Mesenchymal stem cell of Wharton's jelly (primary cell): ENCODE measurements around the genes KIF13A, NHLRC1 and E2F3.

DNA sequence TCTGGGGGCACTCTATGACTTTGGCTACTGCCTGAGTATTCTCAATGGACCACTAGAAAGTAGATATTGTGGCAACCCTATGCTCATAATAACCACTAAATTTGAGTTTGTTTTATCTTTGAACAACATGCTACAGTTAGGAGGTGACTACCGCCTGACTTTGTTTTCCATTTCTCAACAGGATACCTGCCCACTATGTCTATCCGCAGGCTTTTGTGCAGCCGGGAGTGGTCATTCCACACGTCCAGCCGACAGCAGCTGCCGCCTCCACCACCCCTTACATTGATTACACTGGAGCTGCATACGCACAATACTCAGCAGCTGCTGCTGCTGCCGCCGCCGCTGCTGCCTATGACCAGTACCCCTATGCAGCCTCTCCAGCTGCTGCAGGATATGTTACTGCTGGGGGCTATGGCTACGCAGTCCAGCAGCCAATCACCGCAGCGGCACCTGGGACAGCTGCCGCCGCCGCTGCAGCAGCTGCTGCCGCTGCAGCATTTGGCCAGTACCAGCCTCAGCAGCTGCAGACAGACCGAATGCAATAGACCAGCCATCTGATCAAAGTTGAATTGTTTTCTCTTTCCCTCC is 10.5 kb downstream of the RBM24 start:
- CAGE, long polyA plus RNA, result no peak

DNA sequence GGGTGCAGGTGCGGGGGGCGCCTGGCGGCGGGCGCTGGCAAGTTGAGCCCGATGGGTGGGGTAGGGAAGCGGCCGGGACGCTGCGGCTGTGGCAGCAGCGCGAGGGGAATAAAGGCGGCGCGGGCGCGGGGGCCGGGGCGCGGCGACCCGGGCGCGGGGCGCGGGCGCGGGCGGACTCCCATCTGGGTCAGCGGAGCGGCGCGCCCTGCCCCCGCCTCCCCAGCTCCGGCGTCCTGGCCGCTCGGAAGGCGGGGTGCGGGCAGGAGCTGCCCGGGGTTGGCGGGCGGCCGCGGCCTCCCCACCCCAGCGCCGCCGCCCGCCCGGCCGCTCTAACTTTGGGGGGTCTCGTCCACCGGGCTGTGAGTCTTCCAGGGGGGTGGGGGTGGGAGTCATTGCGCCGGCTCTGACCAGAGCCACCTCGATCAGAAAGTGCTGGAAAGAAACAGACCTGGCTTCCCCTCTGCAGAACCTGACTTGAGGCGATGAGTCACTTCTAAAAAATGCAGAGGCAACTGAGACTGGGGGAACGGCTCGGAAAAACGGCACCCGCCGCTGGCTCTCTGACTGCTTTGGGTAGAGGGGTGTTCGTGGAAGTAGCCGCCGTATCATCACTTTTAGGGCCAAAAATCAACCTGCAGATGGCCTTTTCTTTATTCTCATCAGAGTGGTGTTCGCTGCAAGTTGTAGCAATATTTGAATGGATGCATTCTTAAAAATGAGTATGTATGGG is 561 bp downstream of the CAP2 start:
- CAGE, long polyA plus RNA, result no peak

GRCh38 chr6:17744410-17744913 is 37.7 kb upstream of the NUP153 start:
- CAGE, long polyA plus RNA, result no peak

GRCh38 chr6:17930231-17931112 is 57.0 kb downstream of the KIF13A start:
- CAGE, long polyA plus RNA, result no peak

GRCh38 chr6:17987375-17987996 is at the start of gene KIF13A:
Gene KIF13A (minus strand): TSS chr6:17987635.
- CAGE, long polyA plus RNA, result no peak

GRCh38 chr6:18122157-18122956 is at the start of gene NHLRC1:
Gene NHLRC1 (minus strand): TSS chr6:18122677.
- CAGE, long polyA plus RNA, result start-site peak on the minus strand at chr6:18122616-18122652, 38 and 17 reads in 2 replicates

GRCh38 chr6:18257825-18258429 is 6.4 kb downstream of the DEK start:
- CAGE, long polyA plus RNA, result no peak

- CAGE, long polyA plus RNA, result no peak
Observed at GRCh38 chr6:18445295-18445801, 58.2 kb downstream of the RNF144B start.

DNA sequence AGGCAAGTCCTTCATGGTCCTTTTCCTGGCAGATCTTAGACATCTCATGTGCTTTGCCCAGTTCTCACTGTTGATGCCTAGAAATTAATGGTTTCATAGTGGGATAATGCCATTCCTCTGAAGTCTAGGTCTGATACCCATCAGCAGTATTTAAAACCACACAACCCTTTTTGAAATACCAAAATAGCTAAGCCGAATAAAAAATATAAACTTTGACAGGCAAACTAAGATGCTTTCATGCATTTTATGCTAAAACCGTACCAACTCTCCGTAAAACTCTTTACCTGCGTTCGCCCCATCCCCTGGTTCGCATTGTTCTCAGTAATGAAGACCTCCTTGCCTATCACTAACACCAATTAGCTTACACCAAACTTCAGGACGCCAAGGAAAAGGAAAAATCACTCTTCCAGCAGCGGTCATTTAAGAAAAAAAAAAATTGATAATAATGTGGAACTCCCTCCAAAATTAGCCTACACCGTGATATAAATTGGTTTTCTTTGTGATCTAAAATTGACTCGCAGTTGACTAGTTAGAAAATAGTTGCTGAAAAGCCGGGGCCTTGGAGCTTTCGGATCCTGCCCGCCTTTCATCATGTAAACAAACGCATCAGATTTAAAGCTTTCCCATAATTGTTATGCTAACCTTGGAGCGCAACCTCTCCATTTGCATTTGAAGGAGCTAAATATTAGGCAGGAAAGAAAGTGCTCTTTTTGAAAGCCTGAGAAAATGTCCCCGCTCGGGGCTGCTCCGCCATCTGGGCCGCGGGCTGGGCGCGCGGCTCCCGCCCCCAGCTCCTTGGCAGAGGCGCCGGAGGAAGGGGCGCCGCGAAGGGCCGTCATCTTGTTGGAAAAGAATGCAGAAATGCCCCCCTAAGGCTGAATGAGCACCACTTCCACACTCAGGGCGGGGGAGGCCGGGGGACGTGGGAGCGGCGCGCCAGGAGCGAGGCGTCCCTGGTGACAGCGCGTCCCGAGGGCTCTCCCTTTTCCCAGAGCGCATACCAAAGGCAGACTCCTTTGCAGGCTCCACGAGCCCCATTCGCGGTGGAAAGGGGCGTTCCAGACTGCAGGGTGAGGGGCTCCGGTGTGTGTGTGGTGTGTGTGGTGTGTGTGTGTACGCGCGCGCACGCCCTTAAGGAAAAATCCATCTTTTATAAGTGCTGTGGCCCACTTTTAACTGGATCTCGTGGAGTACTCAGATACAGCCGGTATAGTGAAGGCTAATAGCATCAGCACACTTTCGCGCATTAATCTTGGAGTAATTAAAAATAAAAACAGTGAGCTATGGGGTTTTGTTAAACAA is 145.8 kb upstream of the ID4 start:
- CAGE, long polyA plus RNA, result no peak

DNA sequence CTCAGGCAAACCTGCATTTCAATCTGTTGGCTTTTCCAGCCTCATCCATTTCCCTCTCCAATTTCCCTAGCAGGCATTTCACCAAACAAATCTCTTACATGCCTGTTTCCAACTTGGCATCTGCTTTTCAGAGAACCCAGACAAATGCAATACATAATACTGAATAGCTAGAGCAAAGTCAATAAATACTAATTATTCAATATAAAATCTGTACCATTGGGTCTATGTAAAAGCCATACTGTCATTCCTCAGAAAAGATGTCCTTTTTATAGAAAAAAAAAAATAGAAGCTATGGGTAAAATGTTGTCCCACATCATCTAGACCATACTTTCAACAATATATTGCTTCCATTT is 78.2 kb downstream of the MBOAT1 start:
- CAGE, long polyA plus RNA, result no peak

DNA sequence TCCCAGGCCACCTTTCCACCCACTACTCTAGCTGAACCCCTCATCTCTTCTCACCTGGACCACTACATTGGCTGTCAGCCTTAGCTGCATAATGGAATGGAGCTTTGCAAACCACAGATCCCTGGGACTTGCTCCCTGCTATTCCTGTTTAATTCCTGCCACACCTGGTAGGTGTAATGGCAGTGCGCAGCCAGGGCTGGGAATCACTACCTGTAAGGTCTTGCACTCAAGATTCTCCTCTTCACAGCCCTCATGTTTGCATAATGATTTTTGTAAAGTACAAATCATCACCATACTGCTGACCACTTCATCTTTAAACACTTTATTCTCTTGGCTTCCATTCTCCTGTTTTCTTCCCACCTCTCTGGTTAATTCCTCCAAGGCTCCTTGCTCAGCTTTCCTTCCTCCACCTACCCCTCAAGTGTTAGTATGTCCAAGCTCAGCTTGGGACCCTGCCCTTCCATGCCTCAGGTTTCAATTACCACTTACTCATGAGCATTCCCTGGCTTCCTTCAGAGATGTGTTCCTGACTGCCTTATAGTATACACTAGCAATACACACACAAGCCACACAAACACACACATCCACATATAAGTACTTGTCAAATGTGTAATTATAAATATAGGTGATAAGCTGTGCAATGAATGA is 67.7 kb downstream of the MBOAT1 start:
- CAGE, long polyA plus RNA, result no peak

- CAGE, long polyA plus RNA, result no peak
Observed at GRCh38 chr6:20217146-20218338, 5.3 kb upstream of the MBOAT1 start.

GRCh38 chr6:20319227-20320437 is 82.0 kb upstream of the E2F3 start:
- CAGE, long polyA plus RNA, result no peak

GRCh38 chr6:20401643-20402691 is at the start of gene E2F3:
Gene E2F3 (plus strand): TSS chr6:20401879.
- CAGE, long polyA plus RNA, result no peak

DNA sequence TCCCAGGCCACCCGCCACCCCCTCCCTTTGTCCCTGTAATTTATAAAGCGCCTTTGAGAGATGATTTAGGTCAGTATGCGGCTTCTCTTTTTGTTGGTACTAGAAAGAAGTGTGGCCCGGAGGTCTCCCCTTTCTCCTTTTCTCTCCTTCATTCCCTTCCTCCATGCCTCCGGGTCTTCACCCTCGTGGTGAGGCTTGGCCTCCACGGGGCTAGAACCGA is 2.4 kb downstream of the E2F3 start:
- CAGE, long polyA plus RNA, result no peak

DNA sequence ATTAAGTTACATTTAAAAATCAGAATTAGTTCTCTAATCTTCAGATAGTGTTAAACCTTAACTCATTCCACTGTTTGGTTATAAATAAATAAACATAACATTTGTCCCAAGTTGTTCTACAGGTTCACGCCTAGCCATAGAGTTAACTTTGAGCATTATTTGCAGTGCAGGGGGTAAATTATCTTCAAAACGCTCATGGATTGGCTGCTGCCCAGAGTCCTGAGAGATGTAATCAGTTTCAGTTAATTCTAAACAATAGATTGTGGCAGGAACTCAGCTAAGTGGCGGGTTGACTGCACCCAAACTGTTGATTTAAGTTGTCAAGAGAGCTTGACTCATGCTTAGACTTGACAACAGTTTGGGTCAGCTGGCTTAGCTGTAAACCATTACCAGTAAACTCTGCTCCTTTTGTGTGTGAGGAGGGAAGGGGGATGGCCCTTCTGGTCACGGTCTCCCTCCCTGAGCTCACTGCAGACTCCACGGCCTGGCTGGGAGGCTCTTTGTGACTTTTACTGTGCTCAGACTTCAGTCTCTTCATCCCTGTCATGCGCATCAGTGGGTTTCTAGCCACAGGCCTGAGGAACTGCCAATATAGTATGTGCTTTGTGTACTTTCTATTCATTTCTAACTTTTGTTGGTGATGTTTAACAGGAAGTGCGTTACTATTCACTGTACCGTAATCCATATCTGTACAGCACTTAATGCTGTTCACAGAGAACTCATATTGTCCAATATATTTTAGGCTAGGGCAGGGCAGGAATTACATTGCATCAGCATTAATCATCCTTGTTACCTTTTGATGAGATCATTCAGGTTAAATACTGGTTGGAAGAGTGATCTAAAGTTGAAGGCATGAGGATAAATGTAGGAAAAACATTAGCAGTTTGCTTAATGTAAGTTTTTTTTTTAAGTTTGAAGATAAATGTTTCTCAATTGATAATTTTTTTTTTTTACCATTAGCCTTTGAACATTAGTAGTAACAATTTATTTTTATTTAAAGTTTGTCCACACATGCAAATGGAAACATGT is 488.2 kb downstream of the CDKAL1 start:
- CAGE, long polyA plus RNA, result no peak

GRCh38 chr6:21032741-21033771 is 498.8 kb downstream of the CDKAL1 start:
- CAGE, long polyA plus RNA, result no peak

DNA sequence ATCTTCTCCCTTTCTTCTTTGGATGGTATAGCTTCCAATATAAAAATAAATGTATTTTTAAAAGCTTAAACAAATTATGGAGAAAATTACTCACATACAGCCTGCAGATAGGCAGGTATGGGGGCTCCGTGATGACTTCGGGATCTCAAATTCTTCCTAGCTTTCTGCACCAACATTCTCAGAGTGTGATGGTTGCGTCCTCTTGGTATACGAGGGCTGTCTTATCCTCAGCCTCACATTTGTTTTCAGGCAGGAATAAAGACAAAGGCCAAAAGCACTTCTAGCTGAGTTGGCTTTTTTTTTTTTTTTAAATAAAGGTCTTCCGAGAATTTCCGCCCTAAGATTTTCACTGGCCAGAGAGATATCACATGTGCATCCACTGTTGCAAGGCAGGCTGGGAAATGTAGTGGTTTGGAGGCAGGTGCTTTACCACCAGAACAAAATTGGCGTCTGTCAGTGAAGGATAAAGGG is 335.0 kb upstream of the SOX4 start:
- CAGE, long polyA plus RNA, result no peak

DNA sequence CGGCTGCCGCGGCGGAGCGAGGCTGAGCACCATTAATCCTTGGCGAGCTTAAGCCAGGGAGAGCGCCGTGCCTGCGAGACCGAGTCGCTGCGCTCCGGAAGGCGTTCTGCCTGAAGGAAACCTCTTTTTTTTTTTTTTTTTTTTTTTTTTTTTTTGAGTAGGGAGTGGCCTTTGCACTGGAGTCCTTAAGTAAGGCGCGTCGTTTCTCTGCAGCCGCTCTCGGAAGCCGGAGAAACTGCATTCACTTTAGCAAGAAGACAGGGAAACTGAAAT is 4.8 kb upstream of the SOX4 start:
- CAGE, long polyA plus RNA, result no peak

DNA sequence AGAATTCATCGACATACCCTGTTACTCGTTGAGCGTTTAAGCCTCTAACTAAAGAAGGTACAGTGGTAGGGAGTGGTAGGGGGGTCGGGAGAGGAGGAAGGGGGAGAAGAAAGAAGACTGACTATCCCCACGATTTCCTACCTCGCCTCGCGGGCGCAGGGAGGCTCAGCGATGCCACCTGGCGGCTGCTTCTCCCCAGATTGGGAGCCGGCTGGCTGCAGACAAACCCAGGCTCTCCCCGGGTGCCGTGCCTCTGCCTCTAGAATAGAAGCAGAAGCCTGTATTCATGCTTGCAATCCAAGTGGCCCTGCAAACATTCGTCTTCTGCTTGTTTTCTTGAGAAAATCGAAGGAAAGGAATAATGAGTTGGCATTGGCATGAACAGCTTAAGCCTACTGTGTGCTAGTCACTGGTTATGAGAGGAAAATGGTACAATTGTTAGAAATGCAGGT is 4.3 kb upstream of the SOX4 start:
- CAGE, long polyA plus RNA, result no peak